Rectum (tissue), 1 donor: ENCODE measurements around the genes ZNF23 and HP.

DNA sequence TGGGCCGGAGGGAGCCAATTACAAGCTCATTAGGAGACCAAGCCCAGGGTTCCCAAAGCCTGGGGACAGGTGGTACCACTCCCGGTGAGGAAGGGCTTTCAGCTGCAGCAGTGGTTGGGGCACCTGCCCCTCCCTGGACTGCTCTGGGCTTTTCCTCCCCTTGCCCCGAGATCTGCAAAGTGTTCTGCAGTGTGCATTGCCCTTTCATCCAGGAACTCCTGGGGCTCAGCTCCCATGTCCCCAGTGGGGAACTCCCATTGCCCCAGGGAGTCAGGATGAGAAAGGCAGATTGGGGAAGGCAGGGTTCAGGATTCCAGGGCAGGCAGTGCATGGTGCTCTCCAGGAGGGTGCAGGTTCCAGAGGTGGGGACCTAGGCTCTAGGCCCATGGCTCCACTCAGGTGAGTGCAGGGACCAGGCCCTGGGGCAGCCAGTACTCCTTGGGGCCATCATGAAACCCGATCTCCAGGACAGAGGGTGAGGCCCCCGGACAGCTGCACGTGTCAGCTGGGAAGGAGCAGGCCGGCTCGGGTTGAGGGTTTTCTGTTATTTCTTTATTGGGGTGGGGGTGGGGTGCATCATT, 1.1 kb upstream of the MTSS2 start:
- PRO-cap = no peak

DNA sequence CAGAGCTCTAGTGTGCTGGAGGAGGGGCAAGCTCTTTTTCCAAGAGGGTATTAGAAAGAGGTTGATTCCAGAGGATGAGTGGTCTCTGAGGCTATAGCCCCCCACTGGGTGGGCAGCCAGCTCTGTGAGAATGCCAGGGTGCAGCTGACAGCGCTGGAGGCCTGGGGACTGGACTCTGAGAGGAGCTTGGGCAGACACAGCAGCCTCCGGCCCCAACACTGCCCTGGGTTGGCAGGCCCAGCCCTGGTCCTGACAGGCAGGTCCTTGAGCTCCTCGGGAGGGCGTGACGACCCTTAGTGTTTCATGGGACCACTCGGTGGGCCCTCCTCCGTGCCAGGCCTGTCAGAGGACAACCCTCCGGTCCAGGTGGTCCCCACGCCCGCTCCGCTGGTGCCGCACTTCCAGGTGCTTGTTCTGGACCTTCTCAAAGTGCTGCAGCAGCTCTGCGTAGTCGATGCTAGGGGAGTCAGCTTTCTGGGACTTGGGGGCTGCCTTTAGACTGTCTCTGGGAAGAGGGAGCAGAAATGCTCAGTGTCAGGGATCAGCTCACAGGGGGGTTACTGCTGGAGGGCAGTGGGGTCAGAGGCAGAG, 1.8 kb upstream of the MTSS2 start:
- PRO-cap = no peak

GRCh38 chr16:70695448-70696139, 9.7 kb upstream of the MTSS2 start:
- PRO-cap = bidirectional peak, plus-strand start at chr16:70695987, minus-strand start at chr16:70695793

- PRO-cap = no peak
Observed at GRCh38 chr16:70778035-70778467, 22.9 kb downstream of the VAC14 start.

DNA sequence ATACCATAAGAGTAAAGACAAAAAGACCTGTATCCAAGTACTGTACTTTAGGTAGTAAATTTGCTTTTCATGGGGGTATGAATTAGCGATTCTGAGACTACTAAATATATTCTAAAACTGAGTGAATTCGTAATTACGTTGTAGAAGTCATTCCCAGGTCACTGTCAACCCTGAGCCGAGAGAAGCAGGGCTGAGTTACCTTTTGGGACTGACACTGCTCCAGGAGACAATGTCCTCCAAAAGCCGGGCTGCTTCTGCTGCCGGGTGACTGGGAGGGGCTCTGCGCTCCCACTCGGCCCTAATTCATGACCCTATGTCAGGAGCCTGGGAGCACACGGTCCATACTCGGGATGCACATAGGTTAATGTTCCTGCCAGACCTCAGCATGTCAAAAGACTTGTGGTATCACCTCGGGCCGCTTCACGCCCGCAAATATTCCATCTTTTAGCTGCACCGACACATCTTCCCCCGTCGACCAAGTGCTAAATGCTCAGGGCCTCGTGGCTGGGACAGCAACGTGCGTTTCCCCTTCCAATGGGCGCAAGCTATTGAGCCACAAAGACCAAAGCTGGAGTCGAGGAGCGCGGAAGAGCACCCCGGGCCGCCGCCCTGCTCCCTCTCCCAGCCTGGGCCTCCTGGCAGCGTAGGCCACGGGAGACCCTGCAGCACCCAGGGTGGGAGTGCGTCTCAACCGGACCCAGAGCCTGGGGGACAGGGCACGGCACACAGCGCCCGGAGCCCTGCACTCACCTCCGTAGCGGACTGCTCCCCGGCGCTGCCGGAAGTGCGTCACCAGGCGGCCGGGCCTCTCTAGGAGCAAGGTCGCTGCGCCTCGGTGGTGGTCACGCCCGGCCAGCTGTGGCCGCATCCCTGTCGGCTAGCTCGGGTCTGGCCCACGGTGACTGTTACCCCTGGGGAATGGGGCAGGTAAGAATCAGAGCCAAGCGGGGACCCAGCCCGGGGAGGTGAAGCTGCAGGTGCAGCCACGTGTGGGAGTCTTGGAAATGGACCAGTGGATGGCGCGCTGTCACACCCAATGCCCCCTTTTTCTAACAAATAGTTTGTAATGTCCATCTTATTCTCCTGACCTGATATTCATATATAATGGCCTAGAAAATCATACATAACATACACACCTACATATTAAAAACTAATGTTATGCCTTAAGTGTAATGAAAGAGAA, at the start of gene ZNF23:
Gene ZNF23 (minus strand): TSS at position 788 of the 1,183 bp plus-strand sequence.
- PRO-cap = bidirectional peak, plus-strand start at position 845 of the sequence, minus-strand start at position 764 of the sequence

DNA sequence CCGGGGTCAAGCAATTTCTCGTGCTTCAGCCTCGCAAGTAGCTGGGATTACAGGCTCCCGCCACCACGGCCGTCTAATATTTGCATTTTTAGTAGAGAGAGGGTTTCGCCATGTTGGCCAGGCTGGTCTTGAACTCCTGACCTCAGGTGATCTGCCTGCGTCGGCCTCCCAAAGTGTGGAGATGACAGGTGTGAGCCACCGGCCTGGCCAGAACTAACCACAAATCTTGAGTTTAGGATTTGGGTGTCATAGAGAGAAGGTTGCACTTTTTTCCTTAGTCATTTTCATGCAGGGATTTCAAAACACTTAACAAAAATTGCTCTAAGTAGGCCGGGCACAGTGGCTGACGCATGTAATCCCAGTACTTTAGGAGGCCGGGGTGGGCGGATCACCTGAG, 1.4 kb upstream of the AP1G1 start:
- PRO-cap = no peak

DNA sequence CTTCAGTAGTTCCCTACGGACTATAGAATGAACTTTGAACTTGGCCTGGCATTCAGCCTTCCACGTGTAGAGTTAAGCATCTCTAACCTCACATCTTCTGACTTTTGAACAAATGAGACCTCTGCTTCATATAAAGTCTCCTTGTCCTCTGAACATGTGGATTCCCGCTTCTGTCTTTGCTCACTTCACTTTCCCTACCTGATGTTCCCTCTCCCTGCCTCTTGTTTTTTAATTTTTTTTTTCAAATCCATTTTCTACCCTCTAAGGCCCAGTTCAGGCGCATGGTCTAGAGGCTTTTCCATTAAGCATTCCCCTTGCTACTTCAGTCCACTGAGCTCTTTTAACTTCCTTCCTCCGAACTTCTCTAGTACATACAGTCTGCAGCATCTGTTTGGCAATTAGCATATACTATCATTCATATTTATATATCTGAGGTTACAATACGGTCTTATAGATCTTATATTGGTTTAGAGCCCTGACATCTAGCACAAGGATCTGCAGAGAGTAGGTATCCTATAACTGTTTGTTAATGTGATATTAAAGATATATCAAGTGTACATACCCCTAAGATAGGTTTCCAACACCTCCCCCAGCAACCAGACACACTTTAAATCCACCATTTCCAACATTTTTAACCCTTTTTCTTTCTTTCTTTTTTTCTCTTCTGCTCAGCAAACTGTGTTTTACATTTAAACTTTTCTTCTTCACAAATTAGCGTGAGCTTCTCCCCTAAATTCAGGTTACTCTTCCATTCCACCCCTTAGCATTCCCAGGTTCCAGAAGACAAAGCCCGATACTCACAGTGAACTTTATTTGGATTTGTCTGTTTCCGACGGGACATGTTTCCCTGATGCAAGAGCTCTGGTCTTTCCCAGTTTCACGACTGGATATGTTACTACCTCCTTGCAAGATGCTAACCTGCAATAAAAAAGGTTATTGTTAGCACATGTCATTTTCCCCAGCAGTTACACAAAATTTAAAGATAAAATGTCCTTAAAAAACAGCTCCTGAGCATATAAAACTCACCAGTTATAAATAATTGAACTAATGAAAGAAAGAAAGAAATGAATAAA, 4.5 kb downstream of the ZNF821 start:
- PRO-cap = no peak

- PRO-cap = no peak
Observed at GRCh38 chr16:71881155-71881577, 2.8 kb downstream of the ZNF821 start.

DNA sequence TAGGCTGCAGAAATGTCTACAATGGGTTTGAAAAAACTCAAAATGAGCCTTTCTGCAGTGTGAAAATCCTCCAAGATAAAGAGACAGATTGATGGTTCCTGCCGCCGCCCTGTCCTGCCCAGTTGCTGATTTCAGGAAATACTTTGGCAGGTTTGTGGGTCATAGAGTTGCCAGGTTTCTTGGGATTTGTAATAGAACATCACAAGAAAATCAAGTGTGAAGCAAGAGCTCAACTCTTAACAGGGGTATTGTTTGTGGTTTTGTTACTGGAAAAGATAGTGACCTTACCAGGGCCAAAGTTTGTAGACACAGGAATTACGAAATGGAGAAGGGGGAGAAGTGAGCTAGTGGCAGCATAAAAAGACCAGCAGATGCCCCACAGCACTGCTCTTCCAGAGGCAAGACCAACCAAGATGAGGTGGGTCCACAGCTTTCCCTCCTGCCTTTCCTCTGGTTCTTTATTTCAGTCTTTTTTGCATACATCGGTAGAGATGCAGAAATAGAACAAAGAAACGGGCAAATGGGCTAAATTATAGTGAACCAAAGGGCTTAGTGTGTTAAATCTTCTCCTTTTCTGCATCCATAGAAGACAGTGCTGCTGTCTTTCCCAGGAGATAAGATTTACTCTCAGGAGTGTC, at the start of gene HP:
Gene HP (plus strand): TSS at position 266 of the 638 bp plus-strand sequence.
- PRO-cap = no peak

GRCh38 chr16:72091093-72091612, 2.3 kb downstream of the TXNL4B start:
- PRO-cap = no peak

- PRO-cap = no peak
Observed at GRCh38 chr16:72126465-72126700, 32.7 kb downstream of the DHX38 start.

GRCh38 chr16:72224067-72224412, 52.1 kb upstream of the PMFBP1 start:
- PRO-cap = unidirectional peak, minus-strand start at chr16:72224329

DNA sequence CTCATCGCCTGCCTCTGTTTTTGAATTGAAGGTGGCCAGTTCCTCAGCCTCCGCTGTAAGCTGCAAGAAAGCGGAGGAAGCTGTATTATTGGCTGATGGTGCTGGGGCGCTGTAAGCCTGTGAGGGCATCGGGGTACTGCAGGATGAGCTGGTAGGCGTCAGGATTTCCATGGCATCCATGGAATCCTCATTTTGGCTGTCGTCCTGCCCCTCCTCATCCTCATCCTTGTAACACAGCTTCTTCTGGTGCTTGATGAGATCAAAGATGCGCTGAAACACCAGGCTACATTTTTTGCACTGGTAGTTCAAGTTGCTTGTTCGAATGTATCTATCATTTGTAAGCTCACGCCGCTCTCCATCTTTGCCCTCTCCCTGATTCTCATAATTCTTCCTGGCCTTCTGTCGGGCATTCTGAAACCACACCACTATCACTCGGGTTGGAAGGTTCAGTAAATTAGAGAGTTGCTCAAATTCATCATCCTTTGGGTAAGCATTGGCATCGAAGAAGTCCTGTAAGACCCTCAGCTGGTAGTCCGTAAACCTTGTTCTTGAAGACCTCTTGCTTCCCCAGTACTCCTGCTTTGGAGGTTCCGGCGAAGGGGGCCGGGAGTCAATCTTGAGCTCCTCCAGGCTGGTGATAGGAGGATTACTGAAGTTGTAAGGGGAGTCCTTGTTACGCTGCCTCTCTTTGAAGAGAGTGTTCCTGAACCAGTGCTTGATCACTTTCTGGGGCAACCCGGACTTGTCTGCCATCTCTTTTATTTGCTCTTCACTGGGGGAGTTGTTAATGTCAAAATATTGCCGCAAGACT, 252.3 kb downstream of the ZFHX3 start:
- PRO-cap = no peak

GRCh38 chr16:72796847-72797901, 250.8 kb downstream of the ZFHX3 start:
- PRO-cap = no peak

DNA sequence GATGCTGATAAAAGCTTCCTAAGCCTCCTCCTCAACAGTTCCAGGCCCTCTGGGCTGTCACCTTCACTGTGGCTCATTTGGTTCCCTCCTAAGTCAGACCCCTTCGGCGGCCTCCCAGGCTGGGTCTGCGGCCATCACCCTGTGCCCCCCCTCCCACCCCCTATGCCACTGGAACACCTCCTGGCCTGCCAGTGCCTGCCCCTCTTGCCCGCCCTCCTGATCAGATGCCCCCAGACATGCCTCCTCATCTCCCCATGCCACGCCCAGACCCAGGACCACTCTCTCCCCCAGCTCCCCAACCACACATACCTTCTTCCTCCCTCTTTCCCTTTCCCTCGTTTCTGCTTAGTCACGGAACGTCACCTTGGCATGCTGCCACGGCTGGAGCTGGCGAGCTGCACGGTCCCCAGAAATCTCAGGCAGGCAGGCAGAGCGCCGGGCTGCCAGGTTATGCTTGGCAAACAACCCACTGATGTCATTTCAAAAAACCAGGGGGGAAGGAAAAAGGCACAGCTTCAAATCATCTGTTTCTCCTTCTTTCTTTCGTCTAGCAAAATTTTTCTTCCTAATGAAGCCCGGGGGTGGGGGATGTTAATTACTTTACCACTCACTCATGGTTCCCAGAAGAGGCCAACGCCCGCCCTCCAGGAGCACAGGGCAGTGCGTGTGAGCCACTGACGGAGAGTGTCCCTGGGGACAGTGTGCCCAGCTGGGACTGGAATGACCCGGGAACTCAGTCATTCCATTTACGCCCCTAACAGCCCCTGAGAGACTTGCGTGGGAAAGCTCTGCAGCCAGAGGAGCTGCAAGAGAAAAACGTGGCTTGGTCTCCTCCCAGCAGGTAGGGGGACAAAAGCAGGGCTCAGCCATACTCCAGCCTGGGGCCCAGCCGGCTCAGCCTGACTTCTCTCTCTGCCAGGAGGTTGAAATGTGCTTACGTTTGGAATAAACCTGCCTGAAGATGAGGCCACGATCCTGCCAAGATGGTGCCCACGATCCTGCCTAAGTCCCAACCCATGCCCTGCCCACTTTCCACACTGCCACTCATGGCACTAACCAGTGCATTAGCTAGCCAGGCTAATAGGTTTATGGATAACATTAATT, 199.1 kb downstream of the ZFHX3 start:
- PRO-cap = no peak

DNA sequence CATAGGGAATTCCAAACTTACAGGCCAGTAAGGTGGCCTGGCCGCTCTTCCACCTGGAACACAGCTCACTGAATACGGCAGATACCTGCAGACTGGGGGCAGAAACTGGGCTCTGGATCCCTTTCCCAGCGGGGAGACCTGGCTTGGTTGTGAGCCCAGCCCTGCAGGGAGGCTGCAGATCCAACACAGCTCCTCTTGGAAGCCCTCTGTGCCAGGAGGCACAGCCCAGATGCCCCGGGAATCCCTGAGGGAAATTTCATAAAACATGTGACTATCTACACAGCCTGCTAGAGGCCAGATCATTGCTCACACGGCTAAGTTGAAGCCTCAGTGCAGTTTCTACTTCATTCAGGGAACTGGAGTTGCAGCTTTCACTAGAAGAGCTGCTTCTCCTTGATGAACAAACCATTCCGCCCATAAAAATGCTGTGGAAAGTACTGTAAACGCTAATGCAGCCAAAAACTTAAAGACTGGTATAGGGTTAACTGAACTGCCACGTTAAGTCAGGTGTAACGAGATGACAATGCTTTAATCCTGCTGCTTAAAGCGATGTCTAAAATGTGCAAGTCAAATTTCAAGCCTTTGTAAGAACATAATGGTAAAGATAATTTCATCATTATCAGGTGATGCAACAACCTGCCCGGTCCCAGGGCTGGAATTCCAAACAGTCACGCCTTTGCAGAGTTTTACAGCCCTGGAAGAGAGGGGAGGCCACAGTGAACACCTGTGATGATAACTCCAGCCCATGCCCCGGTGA, 172.6 kb downstream of the ZFHX3 start:
- PRO-cap = no peak

GRCh38 chr16:72927313-72928195, 120.4 kb downstream of the ZFHX3 start:
- PRO-cap = no peak

- PRO-cap = no peak
Observed at GRCh38 chr16:72938625-72939168, 109.2 kb downstream of the ZFHX3 start.

DNA sequence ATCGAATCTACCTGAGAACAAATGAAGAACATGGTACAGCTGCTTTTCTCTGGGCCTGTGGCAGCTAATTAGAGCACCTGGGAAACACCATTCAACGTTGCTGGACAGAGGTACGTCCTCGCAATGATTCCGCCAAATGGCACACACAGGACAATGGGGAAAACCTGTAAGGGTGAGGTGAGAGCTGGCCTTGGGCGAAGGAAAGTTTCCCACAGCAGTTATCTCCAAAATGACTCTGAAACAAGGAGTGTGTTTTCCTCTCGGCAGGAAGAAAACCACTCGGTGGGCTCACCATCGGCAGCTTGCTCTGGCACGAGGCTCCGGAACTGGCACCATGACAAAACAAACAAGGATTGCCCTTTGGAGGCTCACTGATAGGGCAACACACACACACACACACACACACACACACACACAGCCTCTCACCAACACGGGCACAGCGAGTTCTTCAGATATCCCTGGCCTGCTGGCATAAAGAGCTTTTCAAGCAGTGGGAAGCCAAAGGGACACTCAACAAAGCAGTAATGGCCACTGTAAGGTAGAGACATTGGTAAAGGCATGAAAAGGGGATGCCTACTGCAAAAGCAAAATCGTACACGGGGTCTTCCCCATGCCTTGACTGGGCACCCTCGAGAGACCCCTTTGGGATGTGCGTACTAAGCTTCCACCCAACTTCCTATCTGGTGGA, 73.6 kb downstream of the ZFHX3 start:
- PRO-cap = no peak

DNA sequence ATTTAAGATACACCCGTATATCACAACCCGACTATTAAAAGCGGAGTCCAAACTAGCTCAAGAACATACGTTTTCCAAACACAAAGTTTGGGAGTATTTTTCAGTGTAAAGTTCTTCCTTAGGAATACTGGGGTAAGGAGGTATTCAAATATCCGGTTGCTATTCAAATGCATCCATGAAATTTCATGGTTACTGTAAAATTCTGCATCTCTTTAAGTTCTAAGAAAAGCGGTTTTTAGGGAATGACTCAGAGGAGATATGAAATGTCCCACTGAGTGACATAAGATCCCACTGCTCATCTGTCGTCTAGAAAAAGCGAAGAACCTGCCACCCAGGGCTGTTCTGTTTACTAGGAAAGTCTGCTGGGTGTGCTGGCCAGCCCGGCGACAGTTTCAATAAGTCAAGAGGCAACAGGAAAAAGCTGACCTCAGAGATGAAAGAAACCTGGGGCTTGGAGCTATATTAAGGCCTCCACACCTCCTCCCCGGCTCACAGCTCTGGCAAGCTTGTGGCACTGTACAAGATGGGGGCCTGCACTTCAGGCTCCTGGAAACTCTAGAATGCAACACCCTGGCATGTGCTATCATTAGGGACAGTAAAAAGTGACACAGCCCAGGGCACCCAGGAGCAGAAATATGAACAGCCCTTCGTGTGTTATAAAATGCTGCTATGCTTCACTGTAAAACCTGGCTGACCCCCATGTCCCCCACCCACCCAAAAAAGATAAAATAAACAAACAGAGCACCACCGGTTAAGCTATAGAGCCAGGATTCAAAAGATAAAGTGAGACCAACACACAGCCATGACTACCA, 10.6 kb downstream of the ZFHX3 start:
- PRO-cap = no peak